Right common carotid artery plus branches (tissue), 1 donor: ENCODE measurements around a stretch of chr15.

GRCh38 chr15:82261917-82262399 lies 576 bp downstream of the EFL1 start:
- PRO-cap: no peak

GRCh38 chr15:82300248-82300686 lies 37.6 kb downstream of the SAXO2 start:
- PRO-cap: no peak

DNA sequence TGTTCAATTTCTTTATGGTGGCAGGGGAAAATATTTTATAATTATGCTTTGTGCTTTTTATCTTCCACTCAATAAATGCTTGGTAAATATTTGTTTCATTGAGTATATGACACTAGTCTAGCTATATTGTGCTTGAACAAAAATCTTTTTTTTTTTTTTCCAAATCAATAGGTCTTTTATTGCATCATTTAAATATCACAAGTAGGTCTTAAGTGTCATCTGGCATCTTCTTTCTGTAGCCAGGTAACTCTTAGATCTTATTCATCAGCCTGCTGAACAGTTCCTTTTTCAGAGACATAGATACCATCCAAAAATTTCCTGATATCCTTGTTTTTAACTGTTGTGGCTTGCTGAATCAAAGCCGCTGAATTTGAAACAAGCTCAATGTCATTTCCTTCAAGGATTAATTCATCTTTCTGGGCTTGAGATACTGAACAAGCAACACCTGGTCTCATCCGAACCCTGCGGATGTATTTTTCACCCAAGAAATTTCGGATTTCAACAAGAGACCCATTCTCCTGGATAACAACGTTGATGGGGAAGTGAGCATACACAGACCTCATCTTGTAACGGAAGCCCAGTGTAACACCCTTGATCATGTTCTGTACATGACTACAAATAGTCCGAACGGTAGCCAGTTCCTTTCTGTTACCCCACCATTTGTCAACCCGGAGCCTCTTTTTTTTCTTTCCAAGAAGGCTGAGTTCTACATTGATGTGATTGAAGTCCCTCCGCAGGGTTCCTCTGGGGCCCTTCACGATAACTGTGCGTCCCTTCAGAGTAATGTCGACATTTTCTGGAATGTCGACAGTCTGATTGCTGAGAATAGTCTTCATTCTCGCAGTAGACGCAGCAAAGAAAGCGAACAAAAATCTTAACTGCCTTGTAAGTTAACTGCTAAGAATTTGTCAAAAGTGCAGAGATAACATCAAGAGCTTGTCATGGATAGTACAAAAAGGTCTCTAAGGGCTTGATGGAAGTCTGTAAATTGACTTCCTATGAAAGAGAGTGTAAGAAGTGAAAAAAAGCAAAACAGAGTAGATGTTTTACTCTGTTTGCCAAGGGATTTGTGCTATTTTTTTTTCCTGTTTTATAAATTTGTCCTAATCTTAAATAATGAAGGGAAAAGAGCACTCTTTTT lies 23.1 kb upstream of the GOLGA6L10 start:
- PRO-cap: no peak

DNA sequence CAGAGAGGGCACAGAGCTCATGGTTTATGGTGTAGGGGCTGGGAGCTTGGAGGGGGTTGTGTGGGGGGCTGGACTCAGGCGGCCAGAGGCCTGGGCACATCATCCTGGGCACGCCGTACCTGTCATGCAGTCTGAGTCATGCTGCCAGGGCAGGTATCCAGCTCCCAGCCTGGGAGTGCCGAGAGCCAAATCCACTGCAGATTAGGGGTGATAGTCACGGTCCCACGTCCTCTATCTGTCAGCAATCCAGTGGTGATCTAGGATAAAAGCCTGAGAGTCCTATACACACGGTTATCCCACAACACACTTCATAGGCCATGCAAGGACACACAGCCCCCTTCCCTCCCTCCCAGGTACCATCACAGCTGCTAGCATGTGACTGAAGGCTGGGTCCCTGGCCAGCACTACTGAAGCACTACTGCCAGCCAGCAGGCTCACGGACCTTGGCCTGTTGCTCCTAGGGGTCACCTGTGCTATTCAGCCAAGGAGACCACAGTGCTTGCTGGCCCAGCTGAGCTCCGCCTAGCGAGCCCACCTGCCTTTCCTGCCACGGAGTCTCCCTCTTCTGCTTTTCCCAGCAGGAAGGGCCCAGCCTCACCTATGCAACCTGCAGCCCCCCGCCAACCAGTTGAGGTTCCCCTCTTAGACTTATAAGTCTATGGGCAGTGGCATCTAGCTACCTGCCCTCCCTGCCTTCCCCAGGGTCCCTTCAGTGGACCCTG lies 45.9 kb downstream of the GOLGA6L9 start:
- PRO-cap: no peak

- PRO-cap: no peak
These were observed 47.6 kb downstream of the GOLGA6L9 start for GRCh38 chr15:82477093-82477678.

DNA sequence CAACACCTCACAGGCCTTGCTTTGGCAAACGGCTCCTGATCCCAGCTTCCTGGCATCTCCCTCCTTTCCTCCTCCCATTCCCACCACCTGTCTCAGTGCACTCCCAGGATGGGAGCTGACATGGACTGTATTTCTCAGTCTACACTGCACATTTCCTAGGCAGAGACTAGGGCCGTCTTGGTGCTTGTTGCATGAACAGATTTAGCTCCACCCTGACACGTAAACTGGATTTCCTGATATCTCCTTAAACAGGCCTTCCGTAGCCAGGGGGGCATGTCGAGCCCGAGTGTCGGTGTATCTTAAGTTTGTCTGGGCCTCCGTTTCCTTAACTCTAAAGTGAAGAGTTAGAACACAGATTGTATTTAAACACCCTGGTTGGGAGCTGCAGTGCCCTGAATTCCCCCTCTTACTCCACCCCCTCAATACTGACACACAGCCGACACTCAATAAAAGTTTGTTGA lies 715 bp upstream of the WHAMM start:
- PRO-cap: no peak

DNA sequence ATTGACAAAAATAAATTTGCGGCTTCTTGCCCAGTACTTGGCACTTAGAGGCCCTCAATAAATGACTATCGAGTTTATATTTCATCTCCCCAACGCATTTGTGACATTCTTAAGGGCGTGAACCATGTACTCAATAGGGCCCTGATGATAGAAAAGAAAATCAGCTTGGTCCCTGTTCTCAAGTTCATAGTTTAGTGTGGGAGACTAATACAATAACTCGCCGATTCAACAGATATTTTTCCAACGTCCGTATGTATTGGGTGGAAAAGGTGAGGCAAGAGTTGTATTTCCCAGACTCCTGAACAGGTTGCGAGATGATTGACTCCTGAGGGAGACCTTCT lies 314 bp upstream of the WHAMM start:
- PRO-cap: bidirectional peak, plus-strand start outside the sequence, minus-strand start at position 276 of the sequence

GRCh38 chr15:82810766-82810938 lies 1.2 kb downstream of the WHAMM start:
- PRO-cap: no peak

- PRO-cap: no peak
These were observed 5.6 kb downstream of the WHAMM start for GRCh38 chr15:82815134-82815333.

GRCh38 chr15:82823056-82823373 lies 13.6 kb downstream of the WHAMM start:
- PRO-cap: no peak

DNA sequence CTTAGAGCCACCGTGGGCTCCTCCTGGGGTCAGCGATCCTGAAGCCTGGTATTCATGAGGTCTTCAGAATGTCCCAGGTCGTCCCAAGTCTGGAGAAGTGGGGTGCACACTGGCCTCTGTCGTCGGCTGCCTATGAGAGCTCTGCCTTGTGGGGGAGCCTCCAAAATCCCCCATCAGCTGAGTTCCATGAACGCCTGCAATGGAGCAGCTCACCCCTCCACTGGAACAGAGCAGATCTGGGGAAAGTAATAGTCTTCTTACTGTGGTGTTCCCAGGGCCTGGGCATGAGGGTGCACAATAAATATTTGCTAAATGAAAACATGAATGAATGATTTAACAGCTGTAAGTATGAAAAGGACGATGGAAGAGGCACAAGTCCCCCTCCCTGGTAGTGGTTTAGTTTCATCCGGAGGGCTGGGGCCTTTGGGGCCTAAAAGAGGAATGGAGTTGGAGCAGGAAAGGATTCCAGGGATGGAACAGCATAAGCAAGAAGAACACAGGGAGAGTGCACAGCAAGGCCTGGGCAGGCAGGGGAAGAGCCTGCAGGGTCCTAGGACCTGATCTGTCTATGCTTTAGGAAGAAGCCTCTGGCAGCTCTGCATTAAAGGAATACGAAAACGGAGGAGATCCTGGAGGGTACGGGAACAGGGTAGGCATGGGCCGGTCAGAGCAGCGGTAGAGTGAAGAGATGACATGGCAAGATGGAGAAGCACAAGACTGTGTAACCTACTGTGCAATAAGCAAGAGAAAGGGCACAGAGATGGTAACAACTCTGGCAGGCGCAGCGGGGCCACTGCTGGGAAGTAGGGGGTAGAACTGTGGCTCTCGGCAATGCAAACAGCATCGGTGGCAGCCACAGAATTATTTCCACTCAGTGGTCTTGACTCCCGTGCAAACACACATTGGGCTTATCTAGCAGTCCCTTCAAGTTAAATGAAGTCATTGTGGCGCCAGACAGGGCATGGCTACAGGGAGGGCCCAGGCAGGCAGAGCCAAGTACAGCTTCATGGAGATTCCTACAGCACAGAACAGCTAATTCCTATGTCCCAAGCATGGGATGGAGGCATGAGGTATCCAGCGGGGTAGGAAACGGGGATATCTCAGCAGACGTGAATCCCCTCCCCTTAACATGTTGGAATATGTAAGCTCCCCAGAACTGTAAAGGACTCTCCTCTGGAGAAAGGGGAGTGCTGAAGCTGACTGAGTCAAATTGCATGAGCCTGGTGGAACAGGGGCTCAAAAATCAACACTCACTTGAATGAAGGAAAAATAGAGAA lies 28.6 kb downstream of the WHAMM start:
- PRO-cap: no peak

DNA sequence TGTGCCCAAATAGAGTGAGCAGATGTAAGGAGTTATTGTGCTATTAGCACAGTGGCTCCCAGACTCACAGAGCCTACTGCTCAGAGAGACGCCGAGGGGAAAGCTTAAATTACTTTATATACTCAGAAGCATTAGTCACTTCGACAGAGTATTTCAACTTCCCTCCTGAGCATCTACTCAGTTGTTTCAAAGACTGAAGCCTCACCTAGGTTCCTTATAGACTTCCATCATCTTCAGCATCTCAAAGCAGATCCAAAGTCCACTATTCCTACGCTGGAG lies 776 bp downstream of the HOMER2 start:
- PRO-cap: no peak

DNA sequence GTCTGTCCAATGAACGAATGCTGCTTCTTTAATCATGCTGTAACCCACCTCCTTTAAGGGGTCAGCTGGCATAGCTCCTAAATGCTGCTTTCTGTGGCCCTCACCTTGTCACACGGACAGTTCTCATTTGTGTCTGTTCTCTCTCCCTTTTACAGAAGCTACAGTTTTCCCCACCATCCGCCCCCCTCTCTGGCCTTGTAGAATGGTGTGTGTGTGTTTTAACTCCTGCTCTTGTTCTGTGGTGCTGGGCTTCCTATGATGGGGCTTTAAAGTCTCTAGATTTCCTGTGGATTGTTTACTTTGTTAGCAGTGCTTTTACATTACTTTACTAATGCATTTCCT lies 1.2 kb upstream of the HDGFL3 start:
- PRO-cap: no peak

DNA sequence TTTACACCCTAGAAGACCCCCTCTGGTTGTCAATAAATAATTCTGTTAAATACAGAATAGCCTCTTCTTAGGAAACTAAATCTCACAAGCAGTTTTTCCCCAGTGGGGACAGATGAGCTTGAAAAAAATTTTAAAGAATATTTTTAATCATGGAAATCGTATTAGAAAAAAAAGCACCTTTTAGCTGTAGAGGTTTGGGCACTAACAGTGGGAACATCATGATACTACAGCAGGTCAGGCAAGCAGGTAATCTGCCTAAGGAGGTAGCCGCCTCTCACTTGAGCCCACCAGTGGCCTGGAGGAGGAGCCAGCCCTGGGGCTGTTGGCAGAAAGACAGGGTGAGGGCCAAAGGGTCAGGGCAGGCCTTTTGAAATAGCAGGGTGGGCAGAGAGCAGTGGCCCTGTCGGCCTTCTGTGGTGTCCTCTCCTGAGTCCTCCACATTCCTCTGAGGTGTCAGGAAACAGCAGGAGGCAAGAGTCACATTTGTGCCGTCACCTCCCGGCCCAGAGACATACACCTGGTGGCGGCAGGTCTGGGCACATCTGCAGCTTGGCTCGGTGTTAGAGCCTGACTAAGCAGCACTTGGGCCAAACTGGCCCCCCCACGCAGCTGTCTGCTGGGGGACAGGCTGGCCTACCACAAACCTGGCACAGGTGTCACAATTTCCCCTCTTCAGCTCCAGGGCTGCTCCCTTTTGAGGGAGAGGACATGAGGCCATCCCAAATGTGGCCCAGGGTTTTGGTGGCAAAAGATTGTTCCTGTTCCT lies 3.9 kb upstream of the BNC1 start:
- PRO-cap: no peak

DNA sequence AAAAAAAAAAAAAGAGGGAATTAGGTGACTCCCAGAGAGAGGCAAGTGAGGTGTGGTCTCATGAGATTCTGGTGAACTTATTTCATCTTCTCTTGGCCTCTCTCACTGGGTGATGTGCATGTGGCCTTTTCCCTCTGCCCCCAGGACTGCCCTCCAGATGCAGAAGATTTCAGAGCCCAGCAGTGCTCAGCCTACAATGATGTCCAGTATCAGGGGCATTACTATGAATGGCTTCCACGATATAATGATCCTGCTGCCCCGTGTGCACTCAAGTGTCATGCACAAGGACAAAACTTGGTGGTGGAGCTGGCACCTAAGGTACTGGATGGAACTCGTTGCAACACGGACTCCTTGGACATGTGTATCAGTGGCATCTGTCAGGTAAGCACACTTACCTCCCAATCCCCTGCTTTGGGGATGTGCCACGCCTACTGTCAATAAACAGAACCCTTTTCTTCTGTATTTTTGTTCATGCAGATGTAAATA lies 165.8 kb downstream of the ADAMTSL3 start:
- PRO-cap: no peak

DNA sequence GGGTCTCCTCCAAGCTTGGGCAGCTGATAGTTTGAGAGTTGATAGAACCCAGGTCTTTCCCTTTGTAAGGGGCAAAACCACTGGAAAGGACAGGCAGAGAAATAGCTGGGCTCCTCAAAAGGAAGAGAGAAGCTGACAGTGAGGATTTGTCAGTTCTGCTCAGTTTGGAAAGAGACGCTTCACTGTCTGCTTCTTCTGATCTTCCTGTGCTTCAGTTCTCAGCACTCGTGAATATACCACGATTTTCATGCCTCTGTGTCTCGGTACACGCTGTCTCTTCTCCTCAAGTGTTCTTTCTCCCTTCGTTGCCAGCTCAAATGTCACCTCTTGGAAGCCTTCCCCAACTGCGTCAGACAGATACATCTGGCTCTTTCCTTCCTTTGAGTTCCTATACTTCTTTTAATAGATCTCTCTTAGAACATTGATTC lies 90.7 kb upstream of the GOLGA6L4 start:
- PRO-cap: unidirectional peak, minus-strand start at position 206 of the sequence

- PRO-cap: no peak
These were observed 69.1 kb upstream of the ZSCAN2 start for GRCh38 chr15:84531770-84532070.

- PRO-cap: no peak
These were observed 14.1 kb downstream of the WDR73 start for GRCh38 chr15:84639761-84640528.

DNA sequence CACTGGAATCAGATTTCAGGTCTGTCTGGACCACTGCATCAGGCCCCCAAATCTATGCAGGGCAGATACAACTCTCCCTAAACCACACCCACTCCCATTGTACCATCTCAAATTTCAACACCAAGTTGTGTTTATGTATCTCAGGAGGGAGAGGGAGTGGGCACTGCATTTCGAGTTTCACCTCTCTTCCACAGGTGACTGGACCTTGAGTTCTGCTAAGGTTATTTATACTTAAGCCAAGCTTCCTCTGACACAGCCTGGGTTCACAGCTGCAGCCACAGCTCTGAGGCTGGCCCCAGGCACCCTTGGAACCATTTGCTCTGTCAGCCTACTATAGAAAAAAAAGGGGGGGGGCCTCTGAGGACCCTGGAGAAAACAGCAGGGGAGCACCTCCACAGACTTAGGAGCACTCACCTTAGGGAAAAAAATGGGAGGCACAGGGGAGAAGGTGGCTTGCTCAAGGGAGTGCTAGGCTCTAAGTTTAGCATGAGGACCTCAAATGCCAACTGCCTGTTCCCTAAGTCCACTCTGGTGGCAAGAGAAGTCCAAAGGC lies 2.2 kb upstream of the NMB start:
- PRO-cap: no peak

DNA sequence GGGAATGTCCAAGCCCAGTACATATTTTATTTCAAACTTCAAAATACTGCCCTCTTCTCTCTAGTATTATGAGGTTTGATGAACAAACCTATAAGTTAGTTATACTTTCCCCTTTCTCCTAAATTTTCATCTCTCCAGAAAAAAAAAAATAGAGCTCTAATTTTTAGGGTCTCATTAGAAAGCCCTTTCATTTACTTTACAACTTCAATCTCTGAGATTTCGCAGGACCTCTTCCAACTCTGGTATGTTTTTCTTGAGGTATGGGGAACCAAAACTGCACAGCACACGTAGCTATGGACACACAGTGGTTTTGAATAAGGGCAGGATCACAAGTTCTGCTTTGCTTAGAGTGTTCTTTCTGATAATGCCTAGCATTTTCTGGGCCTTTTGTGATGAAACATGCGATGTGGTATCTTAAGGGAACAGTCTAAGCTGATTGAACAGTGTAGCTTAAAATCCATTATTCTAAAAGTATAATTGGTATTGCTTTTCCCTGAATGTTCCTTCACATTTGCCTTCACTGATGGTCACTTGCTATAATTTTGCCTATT lies 25.3 kb downstream of the ZNF592 start:
- PRO-cap: no peak